NALM6 (cell line): ENCODE data around the genes TAS2R42 and DDX47.

DNA sequence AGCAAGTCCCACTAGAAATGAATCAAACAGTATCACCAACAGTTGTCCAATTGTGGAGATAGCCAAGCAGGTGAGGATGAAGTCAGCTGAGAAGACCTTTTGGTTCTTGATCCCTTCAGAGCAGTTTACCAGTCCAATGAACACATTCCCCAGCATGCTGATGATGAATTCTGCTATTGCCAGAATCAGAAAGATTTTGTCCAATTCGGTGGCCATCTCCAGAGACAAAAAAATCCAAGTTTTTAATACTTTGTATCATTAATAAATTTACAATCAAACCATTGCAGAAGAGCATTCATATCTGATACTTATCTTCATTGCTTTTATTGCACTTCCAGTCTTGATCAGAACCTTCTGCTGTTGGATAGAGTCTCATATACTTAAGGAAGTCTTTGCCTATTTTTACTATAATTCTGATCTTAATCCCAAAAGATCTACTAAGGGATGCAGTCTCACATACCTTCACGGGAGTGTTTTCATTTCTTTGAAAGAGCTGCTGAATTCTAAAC lies at the start of gene TAS2R42:
Gene TAS2R42 (minus strand): TSS at position 216 of the 509 bp plus-strand sequence.
- PRO-cap: no peak

GRCh38 chr12:11547802-11548152 lies 101.7 kb upstream of the ETV6 start:
- PRO-cap: no peak

GRCh38 chr12:11648536-11649488 lies 662 bp upstream of the ETV6 start:
- PRO-cap: bidirectional peak, plus-strand start at chr12:11648840, minus-strand start at chr12:11648803; bidirectional peak, plus-strand start at chr12:11649141, minus-strand start at chr12:11649254

DNA sequence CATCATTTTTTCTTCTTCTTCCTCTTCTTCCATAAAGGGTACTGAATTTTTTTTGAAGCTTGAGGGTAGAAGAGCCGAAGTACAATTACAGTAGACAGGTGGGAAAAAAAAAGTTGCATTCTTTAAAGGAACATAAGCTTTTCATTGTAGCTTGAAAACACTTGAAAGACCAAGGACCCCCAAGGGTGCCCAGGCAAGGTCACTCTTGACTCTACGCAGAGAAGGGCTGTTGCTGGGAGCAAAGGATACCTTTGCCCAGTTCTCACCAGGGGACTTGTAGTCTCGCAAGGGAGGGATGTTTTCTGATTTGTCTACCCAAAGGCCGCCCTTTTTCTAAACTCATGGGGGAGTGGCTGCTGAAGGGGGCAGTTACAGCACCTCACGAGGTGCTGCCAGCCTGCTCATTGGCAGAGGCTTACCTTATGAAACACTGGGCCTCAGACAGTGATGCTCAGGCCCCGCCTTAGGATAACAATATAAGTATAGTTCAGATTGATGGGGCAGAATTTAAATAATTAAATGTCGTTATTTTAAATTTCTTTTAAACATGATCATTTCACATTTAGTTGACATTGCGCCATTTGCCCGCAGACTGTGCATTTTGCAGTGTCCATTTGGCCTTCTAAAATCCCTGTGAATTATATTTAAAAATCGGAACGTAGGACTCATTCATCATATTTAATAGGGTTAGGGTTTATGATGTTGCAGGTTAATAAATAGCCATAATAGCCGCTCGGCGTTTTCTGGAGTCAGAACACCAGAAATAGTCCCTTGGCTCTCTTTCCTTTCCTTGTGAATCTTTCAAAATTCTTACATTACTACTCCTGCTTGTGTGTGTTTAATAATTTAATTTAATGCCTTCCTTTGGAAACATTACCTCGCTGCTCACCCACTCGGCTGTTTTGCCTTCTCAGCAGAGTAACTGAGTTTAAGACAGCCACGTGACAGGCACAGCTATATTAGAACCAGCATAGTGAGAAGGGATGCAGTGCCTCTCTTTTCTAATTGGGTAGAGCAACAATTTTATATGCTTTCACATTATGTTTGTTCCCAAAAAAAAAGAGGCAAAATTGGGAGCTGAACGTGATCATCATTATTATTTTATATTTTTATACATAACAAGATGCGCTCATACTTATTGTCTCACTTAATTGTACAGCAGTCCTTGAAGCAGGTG lies 107.3 kb downstream of the ETV6 start:
- PRO-cap: no peak

DNA sequence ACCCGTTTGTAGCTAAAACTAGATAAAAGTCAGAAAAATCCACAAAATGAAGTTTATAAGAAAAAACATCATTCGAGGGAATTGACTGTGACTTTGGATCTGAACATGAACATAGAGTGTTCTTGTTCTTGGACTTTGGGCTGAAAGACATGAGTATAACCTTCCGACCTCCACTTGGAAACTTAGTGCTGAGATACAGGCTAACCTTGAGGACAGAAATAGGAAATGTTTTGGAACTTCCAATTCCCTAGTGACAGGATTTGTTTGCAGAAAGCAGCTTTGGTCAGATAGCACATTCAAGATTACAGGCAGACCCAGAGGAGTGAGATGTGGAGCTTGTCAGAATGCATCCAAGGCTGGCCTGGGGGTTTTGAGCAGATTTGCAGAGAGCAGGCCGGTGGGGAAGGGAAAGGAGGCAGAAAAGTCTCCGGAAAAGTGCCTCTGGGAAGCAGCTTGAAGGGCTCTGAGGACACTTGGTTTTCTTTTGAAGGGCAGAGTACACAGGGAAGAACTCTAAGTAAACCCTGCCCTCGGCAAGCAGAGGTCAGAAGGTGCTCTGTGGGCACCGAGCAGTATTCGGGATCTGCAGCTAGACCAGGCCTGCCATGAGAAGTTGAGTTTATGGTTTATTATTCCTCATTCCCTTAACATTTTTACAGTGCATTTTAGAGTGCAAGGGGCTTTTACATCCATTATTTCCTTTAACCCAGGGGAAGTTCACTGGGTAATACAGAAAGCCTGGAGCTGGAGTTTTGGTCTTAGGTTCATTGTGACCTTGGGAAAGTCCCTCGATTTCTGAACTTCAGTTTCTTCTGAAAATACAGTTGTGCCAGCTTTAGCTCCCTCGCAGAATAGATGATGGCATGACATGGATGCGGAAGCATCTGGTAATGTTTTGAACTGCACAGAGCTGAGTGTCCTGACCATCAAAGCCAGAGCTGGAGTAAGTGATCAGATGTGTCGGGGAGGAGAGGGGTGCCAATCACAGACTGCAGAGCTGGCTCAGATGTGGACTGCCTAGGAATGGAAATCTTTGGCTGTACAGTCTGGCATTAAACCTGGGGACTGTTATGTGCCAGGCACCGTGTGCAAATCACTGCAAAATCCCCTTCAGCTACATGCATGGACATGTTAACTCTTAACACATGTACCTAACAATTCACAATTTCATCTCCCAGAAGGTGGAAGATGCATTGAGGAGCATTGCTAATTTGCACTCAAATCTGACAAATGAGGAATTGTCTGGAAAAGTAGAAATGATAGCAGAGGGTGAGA lies 180.6 kb downstream of the ETV6 start:
- PRO-cap: no peak

GRCh38 chr12:11869375-11870170 lies 201.2 kb upstream of the BCL2L14 start:
- PRO-cap: no peak

DNA sequence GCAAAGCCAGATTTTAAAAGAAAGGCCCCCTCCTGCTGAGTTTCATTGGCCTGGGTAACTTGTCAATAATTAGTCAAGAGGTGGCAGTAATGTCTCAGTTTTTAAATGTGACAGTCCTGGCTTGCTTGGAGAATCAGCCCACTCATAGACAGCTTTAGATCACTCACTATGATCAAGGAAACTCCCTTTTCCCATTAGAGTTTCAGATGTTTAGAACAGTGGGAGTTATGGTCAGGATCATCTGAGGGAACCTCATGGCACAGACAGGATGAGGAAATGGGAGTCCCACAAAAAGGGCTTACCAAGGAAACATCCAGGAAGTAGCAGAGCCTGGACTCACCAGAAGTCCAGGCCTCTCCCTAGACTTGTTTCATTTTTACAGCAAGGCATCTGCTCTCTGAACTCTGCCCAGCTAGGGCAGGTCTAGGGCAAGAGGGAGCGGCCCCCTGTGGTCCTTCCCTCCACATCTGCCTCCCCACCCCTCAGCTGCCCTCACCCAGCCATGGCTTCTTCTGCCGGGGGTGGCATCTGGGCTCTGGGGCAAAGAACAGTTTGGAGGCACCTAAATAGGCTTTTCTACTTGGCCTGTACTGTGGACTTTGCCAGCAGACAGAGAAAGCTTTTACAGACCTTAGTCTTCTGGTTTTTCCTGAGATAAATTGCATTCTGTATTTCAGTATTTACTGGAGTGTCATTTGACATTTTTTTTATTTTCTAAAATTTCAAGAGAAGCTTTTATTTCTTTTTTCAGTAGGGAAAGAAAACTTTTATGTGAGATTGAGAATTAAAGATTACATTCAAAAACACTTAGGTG lies 11.3 kb downstream of the BCL2L14 start:
- PRO-cap: no peak

GRCh38 chr12:12441604-12442617 lies 85.0 kb downstream of the BORCS5 start:
- PRO-cap: no peak

GRCh38 chr12:12443291-12444170 lies 86.7 kb downstream of the BORCS5 start:
- PRO-cap: no peak

- PRO-cap: no peak
These were observed 99.7 kb downstream of the BORCS5 start for GRCh38 chr12:12456449-12457152.

- PRO-cap: no peak
These were observed 79.2 kb downstream of the DUSP16 start for GRCh38 chr12:12483391-12483987.

GRCh38 chr12:12486515-12487431 lies 75.9 kb downstream of the DUSP16 start:
- PRO-cap: no peak

GRCh38 chr12:12487755-12488031 lies 75.0 kb downstream of the DUSP16 start:
- PRO-cap: no peak

GRCh38 chr12:12502734-12503253 lies 59.9 kb downstream of the DUSP16 start:
- PRO-cap: no peak

GRCh38 chr12:12695877-12696049 lies 220 bp downstream of the GPR19 start:
- PRO-cap: no peak

DNA sequence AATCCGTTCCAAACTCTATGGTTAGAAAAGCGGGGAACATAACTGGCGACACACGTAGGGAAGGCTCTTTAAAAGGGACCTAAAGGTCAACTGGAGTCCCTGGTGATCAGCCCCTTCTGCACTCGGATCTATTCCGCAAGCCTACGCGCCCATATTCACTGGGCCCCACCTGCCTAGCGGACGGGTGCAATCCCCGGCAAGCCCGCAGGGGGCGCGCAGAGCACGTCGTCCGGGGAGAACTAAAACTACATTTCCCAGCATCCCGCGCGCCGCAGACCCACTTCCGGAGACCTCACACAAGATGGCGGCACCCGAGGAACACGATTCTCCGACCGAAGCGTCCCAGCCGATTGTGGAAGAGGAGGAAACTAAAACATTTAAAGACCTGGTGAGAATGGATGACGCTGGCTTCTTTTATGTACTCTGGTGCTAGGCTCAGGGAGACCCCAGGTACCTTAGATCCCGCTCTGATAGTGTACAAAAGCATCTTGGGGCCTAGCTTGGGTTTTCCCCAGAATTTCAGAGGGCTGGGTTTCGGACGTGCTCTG lies at the start of gene DDX47:
Gene DDX47 (plus strand): TSS at position 280 of the 548 bp plus-strand sequence.
- PRO-cap: bidirectional peak, plus-strand start at position 295 of the sequence, minus-strand start at position 143 of the sequence

GRCh38 chr12:12885518-12885903 lies 5.9 kb upstream of the GPRC5A start:
- PRO-cap: no peak

- PRO-cap: no peak
These were observed 662 bp downstream of the GPRC5A start for GRCh38 chr12:12891863-12892584.

GRCh38 chr12:12907988-12908628 lies 16.7 kb downstream of the GPRC5A start:
- PRO-cap: no peak

- PRO-cap: no peak
These were observed 811 bp downstream of the HEBP1 start for GRCh38 chr12:12999217-12999690.